GM19239 (cell line): Measurements from ENCODE around the gene USP17L13.

GRCh38 chr4:8394149-8394653 is 46.3 kb downstream of the ACOX3 start:
- RRBS, result no CpG with 5 or more reads among the region's 23 CpGs

DNA sequence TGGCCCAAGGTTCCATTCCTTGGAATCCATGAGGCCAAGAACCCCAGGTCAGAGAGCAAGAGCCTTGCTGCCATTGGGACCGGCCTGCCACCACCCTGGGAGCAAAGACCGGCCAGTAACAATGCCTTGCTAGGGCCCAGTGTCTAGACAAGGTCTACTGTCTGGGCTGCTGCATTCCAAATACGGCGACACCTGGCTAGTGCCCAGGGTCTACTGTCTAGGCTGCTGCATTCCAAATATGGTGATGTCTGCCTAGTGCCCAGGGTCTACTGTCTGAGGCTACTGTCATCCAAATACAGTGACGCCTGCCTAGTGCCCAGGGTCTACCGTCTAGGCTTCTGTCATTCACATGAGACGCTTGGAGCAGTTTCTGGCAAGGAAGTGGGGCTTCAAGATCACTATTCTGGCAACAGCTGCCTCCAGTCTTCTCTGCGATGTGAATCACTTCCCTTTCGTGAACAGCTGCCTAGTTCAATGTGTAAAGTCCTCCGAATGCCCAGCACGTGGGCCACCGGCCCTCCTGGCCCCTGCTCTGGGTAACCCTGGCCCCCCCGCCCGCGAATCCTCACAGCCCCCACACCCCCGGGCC is 12.8 kb downstream of the ACOX3 start:
- RRBS, result 3% methylated on average over 5 of the region's 16 CpGs

DNA sequence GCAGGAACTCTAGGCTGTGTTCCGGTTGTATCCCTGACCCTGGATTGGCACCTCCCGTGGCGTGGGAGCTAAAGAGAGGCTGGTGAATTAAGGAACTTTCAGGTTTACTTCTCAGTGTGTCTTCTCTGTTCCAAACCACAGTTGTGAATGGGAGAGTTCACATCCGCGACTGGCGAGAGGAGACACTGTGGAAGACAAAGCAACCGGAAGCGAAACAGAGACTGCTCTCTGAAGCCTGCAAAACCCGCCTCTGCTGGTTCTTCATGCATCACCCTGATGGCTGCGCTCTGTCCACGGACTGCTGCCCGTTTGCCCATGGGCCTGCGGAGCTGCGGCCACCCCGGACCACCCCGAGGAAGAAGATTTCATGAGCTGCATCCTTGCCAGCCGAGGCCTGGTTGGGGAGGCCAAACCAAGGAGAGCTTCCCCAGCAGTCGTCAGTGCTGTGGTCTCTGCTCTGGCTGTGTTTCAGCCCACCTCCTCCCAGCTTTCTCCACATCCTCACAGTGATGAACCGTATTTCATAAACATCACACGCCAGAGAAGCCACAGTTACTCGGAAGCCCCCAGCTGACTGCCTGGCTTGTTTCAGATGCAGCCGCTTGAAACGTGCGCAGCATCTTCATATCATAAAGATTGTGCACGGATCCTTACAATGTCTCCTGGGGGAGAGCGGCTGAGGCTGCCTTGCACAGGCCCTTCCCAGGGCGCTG is 35.2 kb downstream of the TRMT44 start:
- RRBS, result 98% methylated on average over 1 of the region's 27 CpGs

- RRBS, result no CpG with 5 or more reads among the region's 9 CpGs
Observed at GRCh38 chr4:9122677-9123064, 47.5 kb upstream of the FAM90A26 start.

DNA sequence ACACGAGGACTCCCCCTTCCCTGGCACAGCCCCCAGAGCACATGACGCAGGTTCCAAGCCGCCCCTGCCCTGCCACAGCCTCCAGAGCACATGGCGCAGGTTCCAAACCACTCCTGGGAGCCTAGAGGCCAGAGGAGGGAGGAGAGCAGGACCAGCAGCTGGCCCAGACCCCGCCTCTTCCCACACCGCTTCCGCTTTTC is 286 bp downstream of the FAM90A26 start:
- RRBS, result no CpG with 5 or more reads among the region's 7 CpGs

DNA sequence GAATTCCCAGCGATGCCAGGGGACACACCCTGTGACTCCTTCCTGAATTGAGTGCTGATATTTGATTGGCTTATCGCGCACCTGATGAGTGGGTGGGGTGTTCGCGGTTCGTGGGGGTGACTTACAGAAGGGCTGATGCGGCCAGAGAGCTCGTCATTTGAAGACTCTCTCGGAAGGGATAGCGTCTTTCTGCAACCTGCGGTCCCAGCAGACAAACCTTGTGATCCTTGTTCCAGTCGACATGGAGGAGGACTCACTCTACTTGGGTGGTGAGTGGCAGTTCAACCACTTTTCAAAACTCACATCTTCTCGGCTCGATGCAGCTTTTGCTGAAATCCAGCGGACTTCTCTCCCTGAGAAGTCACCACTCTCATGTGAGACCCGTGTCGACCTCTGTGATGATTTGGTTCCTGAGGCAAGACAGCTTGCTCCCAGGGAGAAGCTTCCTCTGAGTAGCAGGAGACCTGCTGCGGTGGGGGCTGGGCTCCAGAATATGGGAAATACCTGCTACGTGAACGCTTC is at the start of gene USP17L13:
USP17L13 (plus strand) TSS at position 242 of the 522 bp plus-strand sequence.
- RRBS, result no CpG with 5 or more reads among the region's 20 CpGs

GRCh38 chr4:9947371-9948141 is 73.7 kb downstream of the SLC2A9 start:
- RRBS, result no CpG with 5 or more reads among the region's 8 CpGs

DNA sequence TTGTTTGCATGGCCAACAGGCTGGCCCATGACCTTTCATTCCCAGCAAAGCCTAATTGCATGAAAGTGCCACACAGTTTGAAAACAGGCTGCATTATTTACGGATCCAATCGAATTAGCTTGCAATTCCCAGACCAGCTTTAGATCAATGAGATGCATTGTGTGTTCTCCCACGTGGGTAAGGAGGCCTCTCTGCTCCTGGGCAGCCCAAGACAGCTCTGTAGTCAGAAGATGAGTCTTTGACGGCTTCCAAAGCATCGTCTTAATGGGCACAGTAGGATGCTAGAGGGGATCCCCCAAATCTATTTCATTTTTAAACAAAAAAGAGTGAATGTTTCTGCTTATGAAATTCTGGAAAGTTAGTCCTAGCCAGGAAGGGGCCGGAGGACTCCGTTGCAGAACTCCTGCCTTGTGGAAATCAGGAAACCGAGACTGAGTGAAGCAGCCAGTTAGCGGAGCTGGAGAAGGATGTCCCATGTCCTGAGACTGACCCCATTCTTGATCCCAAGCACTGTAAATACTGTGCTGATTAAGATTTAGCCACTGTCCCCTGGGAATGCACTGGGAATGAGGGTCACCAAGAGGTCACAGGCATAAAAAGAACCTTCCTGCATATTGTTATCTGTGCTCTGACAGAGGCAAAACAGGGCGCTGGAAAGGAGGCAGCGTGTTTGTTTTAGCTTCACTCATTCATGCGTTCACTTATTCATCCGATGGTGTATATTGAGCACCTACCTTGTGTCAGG is 10.2 kb upstream of the SLC2A9 start:
- RRBS, result no CpG with 5 or more reads among the region's 13 CpGs

DNA sequence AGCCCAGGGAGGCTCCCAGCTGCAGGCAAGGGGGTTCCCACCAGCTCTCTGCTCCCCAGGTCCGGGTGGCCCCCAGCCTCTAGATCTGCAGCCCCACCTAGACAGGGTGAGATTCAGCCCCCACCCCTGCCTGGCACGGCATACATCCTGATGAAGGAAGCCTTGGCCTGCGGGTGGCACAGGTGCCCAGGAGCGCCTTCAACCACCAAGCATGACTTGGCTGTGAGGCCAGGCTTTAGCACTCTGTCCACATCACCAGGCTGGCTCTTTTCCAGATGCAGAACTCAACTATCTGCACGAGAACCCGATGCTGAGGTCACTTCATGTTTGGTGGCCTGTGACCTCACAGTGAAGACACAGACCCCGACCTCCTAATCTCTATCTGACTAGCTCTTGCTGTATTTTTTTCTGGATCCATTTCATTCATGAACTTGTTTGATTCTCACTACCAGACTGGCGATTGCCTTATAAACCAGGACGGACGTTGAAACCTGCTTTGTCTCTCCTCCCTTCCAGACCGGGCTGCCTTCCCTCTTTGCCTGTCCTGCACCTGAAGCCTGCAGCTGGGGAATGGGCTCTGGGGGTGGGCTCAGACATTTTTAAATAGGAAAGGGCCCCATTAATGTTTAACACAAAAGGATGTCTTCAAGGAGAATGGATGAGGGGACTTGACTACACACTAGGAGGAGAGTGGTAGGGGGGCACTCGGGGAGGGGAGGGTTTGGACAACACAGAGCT is 40.4 kb downstream of the WDR1 start:
- RRBS, result no CpG with 5 or more reads among the region's 12 CpGs

- RRBS, result no CpG with 5 or more reads among the region's 25 CpGs
Observed at GRCh38 chr4:10077347-10077840, 39.2 kb downstream of the WDR1 start.

DNA sequence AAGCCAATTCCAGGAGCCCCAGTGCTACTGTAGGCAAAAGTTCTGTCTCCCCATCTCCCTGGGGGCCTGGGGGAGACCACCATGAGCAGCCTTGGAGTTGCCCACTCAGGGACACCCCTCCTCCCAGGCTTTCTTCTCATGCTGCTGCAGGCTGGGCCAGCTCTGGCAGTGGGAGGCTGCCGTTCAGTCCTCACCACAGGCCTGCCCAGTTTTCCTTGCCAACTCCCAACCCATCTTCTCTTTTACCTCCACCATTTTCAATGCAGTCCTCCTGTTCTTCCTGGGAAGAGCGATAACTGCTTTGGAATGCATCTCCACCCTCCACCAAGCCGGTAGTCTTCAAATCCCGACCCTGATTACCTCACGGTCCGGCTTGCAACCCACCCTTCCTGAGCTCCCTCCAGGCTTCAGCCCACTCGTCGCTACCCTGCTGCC is 9.5 kb downstream of the WDR1 start:
- RRBS, result 100% methylated on average over 3 of the region's 8 CpGs

GRCh38 chr4:10120877-10121425 is 4.4 kb upstream of the WDR1 start:
- RRBS, result no CpG with 5 or more reads among the region's 10 CpGs

DNA sequence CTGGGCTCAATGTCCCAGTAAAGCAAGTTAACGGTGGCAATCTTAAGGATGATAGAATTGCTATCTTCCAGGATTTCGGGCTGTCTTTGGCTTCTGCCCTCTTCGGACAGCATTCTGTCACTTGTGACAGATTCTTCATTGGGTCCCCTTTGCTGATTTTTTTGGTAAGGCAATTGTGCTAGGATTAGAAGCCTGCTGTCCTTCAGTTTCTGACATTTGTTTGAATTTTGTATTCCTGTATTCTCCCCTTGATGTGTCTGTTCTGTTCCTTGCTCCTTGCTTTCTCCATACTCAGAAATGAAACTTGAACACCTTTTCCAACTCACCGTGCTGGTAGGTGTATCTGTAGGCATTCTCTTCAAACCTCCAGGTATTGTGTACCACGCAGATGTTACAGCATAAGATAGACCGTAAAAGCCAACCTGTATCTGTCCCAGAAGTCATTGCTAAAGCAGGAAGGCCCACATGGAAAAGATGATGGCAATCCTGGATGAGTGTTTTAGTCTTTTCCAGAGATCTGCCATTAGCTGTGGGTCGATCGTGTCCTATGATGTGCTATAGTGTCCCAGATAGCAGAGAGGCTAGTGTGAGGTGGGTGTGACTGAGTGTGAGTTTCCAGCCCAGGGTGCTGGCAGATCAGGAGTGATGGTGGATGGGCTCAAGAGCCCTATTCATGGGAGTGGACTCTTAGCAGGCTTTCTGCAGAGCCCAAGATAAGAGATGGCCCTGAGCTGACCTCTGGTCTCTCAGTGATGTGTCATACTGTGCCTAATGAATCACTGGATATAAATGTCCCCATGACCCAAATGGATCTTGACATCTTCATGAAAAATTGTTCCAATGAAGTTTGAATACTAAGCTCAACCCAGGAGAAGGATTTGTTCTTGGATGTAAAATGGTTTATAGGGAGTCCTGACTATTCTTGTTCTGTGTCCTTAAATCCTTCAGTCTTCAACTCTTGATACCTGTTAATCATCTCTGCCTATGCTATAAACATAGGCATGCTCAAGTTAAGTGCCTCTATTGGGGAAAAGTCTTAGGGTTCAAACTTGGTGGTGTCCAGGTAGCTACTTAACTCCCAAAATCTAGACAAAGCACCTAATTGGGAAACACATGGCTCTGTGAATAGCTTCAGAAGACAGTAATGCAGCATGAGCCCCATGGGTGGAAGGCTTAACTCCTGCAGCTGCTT is 69.1 kb upstream of the WDR1 start:
- RRBS, result no CpG with 5 or more reads among the region's 8 CpGs

- RRBS, result no CpG with 5 or more reads among the region's 8 CpGs
Observed at GRCh38 chr4:11429708-11430077, 999 bp upstream of the HS3ST1 start.

DNA sequence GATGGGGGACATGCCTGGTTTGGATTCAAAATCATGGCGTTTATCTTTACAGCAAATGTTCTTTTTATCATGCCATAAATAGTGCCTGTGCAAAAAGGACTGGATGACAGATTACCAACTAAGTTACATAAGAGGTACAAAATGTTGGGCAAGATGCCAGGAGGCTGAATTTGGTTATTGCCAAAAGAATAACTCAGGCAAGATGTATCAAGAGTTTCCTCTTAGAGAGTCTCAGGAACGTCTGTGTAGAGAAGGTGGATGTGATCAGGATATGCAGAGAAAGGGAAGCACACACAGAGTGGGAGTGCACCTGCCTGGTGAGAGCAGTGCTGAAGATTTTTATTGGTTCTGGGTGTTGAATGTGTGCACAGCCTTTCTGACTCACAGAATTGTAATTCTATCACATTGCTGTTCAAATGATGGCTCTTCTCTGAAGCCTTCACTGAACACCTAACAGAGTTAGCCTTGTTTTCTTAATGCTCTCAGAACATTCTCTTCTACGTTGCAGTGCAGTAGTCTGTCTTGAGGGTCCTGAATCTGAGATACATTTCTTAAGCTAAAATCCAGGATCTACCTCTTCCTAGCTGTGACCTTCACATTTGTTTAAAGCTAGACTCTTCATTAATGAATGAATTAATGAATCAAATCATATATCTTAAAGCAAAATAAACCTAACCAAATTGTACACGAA is 156.9 kb upstream of the HS3ST1 start:
- RRBS, result no CpG with 5 or more reads among the region's 4 CpGs

DNA sequence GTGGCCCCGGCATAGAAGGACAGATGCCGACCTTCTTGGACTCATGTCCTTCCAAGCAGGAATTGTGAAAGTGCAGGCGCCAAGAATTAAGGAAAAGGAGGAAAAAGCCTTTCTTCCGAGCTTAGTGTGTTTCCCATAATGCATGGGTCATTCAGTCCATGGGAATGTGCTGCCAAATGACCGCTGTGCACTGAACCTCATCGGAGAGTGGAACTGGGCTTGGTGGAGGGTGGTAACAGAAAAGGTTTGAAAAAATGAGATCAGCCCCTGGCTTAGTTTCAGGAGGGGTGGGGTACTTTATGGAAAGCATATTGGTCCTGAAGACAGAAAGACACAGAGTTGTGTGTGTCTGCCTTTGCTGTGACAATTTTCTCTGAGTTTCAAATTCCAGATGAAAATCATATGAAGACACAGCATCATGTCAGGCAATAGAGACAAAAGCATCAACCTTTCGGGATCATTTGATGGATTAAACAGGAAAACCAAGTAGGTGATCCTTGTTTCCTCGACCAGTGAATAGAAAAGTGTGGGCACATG is 196.7 kb upstream of the HS3ST1 start:
- RRBS, result no CpG with 5 or more reads among the region's 8 CpGs

- RRBS, result no CpG with 5 or more reads among the region's 7 CpGs
Observed at GRCh38 chr4:13174098-13174476, 310.1 kb downstream of the RAB28 start.

- RRBS, result no CpG with 5 or more reads among the region's 6 CpGs
Observed at GRCh38 chr4:14841594-14842268, 160.6 kb upstream of the CPEB2 start.

GRCh38 chr4:15591908-15592475 is 63.2 kb downstream of the FBXL5 start:
- RRBS, result no CpG with 5 or more reads among the region's 1 CpG

GRCh38 chr4:15690201-15691167 is 8.9 kb downstream of the FAM200B start:
- RRBS, result no CpG with 5 or more reads among the region's 5 CpGs